ENCODE measurements around a stretch of chr6.

DNA sequence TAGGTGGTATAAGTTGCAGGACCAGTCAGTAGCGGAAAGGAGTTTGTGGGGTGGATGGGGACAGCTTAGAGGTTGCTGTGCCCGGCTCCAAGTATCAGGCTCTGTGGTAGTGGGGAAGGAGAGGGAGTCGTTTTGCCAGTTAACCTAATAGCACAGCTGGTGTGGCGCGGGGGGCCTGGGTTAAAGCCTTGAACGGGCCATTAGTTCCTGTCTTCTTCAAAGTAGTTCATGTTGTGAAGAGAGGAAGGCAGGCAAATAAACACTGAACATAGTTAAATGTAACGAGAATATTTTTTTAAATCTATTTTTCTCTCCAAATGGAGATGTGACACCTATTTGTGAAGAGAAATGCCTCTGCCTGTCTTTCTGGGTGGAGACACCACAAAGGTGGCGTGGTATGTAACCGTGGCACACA is 203.0 kb downstream of the TMEM242 start:
- RRBS = 97% methylated on average over 1 of the region's 9 CpGs
CAGE:
- cytosol, long polyA plus RNA = no peak
- long polyA plus RNA = no peak
- nucleus, long polyA plus RNA = no peak

DNA sequence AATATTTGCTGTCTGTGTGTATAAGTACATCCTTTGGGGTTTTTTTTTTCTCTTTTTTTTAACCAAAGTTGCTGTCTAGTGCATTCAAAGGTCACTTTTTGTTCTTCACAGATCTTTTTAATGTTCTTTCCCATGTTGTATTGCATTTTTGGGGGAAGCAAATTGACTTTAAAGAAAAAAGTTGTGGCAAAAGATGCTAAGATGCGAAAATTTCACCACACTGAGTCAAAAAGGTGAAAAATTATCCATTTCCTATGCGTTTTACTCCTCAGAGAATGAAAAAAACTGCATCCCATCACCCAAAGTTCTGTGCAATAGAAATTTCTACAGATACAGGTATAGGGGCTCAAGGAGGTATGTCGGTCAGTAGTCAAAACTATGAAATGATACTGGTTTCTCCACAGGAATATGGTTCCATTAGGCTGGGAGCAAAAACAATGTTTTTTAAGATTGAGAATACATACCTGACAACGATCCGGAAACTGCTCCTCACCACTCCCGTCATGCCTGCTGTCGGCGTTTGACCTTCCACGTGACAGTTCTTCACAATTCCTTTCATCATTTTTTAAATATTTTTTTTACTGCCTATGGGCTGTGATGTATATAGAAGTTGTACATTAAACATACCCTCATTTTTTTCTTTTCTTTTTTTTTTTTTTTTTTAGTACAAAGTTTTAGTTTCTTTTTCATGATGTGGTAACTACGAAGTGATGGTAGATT is 115.1 kb downstream of the TMEM242 start:
- RRBS = no CpG with 5 or more reads among the region's 10 CpGs
CAGE:
- cytosol, long polyA plus RNA = no peak
- long polyA plus RNA = no peak
- nucleus, long polyA plus RNA = no peak

- RRBS = no CpG with 5 or more reads among the region's 3 CpGs
CAGE:
- cytosol, long polyA plus RNA = no peak
- long polyA plus RNA = no peak
- nucleus, long polyA plus RNA = no peak
Measured at GRCh38 chr6:157225797-157225996, 97.6 kb downstream of the TMEM242 start.

DNA sequence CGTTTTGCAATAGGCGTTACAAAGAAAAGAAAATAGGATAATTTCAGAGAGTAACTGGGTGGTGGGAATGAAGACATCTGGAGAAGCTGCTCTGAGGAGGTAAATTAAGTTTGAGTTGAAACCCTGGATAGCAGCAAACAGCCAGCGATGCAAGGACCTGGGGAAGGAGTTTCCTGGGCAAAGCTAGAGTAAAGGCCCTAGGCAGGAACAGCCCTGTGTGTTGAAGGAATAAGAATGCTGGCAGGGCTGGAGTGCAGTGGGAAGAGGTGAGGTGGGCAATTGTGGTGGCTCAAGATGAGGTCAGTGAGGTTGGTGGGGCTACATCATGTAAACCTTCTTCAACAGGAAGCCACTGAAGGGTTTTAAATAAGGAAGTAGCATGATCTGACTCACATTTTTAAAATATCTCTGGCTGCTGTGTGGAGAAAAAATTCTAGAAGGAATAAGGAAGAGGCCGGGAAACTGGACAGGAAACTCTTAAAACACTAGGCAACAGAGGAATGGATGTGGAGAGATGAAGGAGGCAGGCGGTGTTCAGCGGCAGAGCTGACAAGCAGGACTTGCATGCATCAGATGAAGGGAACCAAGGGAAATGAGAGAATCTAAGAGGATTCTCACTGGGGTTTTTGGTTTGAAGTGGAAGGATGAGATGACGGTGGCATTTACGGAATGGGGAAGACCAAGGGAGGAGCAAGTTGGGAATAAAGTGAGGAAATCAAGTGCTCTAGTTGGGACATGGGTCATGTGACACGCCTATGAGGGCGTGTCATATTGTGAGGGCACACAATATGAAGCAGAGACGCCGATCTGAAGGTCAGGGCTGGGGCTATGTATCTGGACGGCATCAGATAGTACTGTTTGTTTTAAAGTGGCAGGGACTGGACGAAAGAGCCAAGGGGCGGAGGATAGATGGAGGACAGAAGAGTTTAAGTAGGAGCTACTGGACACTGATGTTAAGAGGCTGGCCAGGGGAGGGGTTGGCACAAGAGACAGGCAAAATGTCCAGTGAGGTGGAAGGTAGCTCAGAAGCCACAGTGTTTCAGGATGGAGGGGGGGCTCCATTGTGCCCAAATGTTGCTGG is 18.3 kb downstream of the TMEM242 start:
- RRBS = no CpG with 5 or more reads among the region's 15 CpGs
CAGE:
- cytosol, long polyA plus RNA = no peak
- long polyA plus RNA = no peak
- nucleus, long polyA plus RNA = no peak

DNA sequence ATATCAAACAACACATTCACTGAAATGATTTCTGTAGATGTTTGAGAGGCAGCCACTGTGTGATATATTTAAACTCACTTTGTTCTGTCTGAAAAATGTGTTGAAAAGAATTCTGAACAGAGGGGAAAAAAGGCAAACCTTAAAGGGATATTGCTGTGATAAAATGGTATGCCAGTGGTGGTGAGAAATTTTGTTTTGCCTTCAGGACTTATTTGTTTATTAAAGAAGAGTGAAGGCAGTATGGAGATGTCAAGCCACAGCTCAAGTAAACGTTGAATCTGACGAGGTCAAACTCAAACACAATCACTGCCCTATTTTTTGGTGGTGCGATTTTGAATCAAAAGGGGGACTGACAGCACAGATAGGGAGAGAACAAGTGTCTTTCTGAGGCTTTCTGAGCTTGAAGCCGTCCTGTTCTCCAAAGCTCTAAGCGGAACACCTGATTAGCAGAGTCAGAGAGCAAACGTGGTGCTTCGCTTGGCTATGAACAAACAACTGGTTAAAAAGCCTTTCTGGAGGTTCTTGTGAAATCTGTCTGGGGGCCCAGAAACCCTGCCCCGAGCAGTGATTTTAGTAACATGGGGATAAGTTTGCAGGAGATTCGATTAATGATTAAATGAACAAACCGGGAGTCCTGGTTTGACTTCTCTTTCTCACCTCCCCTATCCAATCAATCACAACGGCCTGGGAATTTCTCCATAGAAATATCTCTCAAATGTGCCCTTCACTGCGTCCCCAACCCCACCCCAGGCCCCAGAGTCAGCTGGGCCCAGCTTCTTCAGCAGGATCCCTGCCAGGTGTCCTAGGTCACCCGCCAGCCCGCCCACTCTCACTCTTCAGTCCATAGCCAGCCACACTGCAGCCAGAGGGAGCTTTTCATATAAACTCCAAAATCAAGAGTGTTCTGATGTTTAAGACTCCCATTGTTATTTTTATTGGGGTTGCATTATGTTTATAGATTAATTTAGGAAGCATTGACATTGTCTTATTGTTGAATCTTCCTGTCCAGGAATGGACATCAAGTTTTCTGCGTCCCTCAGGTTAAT is 43.4 kb downstream of the ZDHHC14 start:
- RRBS = no CpG with 5 or more reads among the region's 15 CpGs
CAGE:
- cytosol, long polyA plus RNA = no peak
- long polyA plus RNA = no peak
- nucleus, long polyA plus RNA = no peak

DNA sequence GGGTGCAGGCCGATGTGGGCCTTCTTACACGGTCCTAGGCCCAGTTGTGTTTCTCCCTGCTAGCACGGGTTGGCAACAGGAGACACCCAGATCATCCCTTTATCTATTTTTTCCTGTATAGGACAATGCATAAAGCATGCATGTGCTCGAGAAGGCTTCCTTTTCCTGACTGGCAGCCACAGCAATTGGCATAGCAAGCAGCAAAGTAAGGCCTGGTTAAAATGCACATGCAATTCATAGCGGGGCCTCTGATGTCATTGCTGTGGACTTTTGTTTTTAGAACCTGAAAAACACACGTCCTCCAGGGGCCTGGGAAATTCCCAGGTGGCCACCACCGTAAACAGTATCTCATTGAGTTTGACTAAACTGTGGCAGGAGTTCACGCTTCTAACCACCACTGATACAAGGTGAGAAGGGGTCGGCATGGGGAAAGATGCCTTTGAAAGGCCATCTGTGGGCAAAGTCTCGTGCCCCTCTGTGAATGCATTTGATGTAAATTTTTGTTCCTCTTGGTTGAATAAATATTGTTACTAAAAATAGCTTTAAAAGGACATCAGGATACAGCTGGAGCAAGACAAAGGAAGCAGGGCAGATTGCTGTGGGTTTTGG is 80.0 kb downstream of the ZDHHC14 start:
- RRBS = no CpG with 5 or more reads among the region's 10 CpGs
CAGE:
- cytosol, long polyA plus RNA = no peak
- long polyA plus RNA = no peak
- nucleus, long polyA plus RNA = no peak

DNA sequence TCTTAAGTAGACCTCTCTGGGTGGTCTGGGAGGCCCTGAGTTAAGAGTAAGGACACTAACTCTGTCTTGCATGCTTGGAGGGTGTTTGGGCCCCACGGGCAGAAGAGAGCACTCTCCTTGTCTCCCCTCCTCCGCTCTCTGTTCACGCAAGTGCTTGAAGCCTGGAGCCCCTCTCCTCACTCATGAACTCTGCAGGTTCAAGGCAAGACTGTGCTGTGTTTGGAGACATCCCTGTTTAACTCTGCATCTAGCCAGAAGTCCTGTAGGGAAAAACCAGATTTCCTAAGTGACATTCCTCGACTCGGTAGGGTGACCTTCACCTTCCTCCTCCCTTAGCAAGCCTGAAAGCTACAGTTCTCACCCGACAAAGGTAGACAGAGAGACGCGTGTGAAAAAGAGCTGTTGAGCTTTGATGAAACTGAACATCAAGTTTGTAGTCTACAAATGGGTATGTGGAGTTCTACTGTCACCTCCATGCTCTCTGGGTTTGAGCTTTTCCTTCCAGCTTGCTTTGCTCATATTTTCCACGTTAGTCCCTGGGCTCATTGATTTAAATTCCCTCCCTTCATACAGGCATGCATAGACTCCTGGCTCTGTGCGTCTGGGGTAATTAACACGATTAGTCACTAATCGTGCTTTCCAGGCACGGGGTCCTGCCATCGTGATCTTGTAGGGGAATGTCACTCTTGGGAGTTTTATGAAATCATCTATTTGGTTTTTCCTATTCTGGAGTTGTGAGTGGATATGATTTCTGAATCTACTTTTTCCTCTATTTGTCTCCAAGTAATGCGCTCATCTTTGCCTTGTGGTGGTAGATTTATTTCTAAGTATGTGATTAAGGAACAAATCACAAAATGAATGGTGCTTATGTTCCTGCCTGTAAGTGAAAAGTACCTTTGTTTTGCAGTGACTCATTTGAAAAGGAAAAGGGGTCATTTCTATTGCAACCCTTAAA is 154.3 kb downstream of the ZDHHC14 start:
- RRBS = no CpG with 5 or more reads among the region's 15 CpGs
CAGE:
- cytosol, long polyA plus RNA = no peak
- long polyA plus RNA = no peak
- nucleus, long polyA plus RNA = no peak

- RRBS = no CpG with 5 or more reads among the region's 5 CpGs
CAGE:
- cytosol, long polyA plus RNA = no peak
- long polyA plus RNA = no peak
- nucleus, long polyA plus RNA = no peak
Measured at GRCh38 chr6:157606700-157606966, 216.4 kb upstream of the SNX9 start.

DNA sequence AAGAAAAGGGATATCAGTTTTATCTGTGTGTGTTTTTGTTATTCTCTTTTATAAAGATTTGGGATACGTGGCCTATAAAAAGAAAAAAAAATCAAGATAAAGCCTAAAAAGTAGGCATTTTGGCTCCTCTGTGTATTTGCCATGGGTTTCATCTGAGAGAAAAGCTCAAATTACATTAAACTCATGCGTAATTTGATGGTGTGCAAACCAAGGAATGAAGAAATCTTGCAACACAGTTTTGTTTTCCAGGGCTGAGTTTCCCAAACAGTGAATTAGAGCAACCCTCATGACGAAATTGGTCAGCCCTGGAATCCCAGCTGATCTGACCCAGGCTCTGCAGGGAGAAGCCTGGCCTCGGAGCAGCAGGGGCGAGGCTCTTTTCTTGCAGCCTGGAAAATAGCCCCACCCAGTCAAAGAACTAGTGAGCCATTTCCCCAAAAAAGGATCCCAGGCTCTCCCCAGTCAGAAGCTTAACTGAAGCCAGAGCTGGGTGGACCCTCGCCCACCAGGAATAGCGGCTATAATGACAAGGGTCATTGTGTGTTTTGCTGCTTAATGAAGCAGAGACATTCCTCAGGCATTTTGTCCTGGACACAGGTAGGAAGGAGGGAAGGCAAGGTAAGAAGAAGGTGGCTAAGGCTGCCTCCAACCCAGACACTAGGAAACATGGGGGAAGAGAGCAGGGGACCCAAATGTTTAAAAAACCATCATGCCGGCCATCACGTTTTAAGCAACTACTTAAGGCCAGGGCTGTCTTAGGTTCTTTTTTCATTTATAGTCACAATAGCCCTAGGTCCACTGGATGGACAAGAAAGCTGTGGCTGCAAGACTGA is 107.2 kb upstream of the SNX9 start:
- RRBS = no CpG with 5 or more reads among the region's 9 CpGs
CAGE:
- cytosol, long polyA plus RNA = no peak
- long polyA plus RNA = no peak
- nucleus, long polyA plus RNA = no peak

GRCh38 chr6:157860027-157861006 is 37.3 kb downstream of the SNX9 start:
- RRBS = no CpG with 5 or more reads among the region's 9 CpGs
CAGE:
- cytosol, long polyA plus RNA = no peak
- long polyA plus RNA = no peak
- nucleus, long polyA plus RNA = no peak

GRCh38 chr6:157885093-157886029 is 62.3 kb downstream of the SNX9 start:
- RRBS = no CpG with 5 or more reads among the region's 12 CpGs
CAGE:
- cytosol, long polyA plus RNA = no peak
- long polyA plus RNA = no peak
- nucleus, long polyA plus RNA = no peak

- RRBS = no CpG with 5 or more reads among the region's 11 CpGs
CAGE:
- cytosol, long polyA plus RNA = no peak
- long polyA plus RNA = no peak
- nucleus, long polyA plus RNA = no peak
Measured at GRCh38 chr6:157908095-157909405, 73.1 kb upstream of the SYNJ2 start.

- RRBS = no CpG with 5 or more reads among the region's 8 CpGs
CAGE:
- cytosol, long polyA plus RNA = no peak
- long polyA plus RNA = no peak
- nucleus, long polyA plus RNA = no peak
Measured at GRCh38 chr6:158068261-158068809, 86.7 kb downstream of the SYNJ2 start.

GRCh38 chr6:158080935-158081656 is 87.0 kb downstream of the SERAC1 start:
- RRBS = no CpG with 5 or more reads among the region's 17 CpGs
CAGE:
- cytosol, long polyA plus RNA = no peak
- long polyA plus RNA = no peak
- nucleus, long polyA plus RNA = no peak

- RRBS = 97% methylated on average over 3 of the region's 5 CpGs
CAGE:
- cytosol, long polyA plus RNA = no peak
- long polyA plus RNA = no peak
- nucleus, long polyA plus RNA = no peak
Measured at GRCh38 chr6:158412042-158412484, 99.8 kb downstream of the TULP4 start.

GRCh38 chr6:158560248-158561323 is 695 bp downstream of the TMEM181 start:
- RRBS = 7% methylated on average over 26 of the region's 86 CpGs
CAGE:
- cytosol, long polyA plus RNA = no peak
- long polyA plus RNA = no peak
- nucleus, long polyA plus RNA = no peak

DNA sequence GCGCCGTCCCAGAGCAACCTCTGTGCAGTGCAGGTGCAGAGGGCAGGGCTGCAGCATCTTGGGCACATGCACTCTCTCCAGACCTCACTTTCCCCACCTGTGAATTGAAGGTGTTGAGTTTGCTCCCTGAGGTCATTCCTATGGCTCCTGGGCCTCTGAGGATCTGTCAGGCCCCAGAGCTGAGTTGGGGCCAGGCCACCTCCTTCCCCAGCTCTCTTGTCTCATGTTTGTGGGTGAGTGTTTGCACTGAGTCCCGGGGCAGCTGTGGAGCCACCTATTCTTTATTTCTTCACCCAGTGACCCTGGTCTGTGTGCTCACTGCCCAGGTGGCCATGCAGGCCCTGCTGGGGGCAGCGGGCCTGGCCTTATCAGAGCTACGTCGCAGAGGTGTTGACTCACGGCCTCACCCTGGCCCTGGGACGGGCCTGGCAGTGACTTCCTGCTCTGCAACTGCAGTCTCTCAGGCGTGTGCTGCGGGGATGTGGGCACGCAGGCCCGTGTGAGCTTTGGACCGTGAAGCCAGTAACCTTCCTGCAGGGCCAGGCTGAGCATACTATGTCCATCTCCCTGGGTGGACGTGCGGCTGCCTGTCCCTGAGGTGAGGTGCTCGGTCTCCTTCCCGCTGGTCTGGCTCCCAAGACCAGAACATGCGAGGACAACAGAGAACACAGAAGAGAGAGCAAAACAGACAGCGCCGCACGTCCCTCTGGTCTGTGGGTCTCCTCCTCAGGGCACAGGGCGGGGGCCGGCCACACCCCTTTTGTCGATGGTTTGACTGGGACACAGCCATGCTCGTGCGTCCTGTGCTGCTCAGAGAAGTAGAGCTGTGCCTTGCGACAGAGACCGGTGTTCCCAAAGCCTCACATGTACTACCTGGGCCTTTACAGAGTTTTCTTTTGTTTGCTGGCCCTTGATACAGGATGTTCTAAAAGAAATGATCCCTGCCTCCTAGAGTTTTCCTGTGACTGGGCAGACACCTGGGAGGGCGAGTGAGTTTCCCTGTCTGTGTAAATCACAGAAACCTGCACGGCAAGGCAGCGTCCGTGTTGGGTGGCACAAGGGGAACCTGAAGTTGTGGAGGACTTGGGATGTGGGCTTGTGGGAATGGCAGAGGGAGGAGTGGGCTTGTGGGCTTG is 12.2 kb downstream of the TMEM181 start:
- RRBS = no CpG with 5 or more reads among the region's 32 CpGs
CAGE:
- cytosol, long polyA plus RNA = no peak
- long polyA plus RNA = no peak
- nucleus, long polyA plus RNA = no peak

- RRBS = no CpG with 5 or more reads among the region's 26 CpGs
CAGE:
- cytosol, long polyA plus RNA = no peak
- long polyA plus RNA = no peak
- nucleus, long polyA plus RNA = no peak
Measured at GRCh38 chr6:158625465-158626639, 18.7 kb downstream of the DYNLT1 start.

GRCh38 chr6:158781042-158782042 is 37.8 kb downstream of the EZR start:
- RRBS = no CpG with 5 or more reads among the region's 21 CpGs
CAGE:
- cytosol, long polyA plus RNA = no peak
- long polyA plus RNA = no peak
- nucleus, long polyA plus RNA = no peak

DNA sequence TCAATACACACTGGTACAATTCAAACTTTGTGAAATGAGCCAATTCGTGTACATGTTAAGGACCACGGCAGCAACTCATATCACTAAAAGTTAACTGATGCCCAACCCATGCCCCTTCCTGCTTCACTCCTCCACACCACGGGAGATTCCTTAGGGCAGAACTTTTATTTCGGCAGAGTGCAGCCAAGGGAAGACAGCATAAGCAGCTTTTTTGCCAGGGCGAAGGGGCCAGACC is 942 bp downstream of the RSPH3 start:
- RRBS = no CpG with 5 or more reads among the region's 5 CpGs
CAGE:
- cytosol, long polyA plus RNA = no peak
- long polyA plus RNA = no peak
- nucleus, long polyA plus RNA = no peak